Endothelial cell of umbilical vein (primary cell): ENCODE measurements around the gene RWDD4.

DNA sequence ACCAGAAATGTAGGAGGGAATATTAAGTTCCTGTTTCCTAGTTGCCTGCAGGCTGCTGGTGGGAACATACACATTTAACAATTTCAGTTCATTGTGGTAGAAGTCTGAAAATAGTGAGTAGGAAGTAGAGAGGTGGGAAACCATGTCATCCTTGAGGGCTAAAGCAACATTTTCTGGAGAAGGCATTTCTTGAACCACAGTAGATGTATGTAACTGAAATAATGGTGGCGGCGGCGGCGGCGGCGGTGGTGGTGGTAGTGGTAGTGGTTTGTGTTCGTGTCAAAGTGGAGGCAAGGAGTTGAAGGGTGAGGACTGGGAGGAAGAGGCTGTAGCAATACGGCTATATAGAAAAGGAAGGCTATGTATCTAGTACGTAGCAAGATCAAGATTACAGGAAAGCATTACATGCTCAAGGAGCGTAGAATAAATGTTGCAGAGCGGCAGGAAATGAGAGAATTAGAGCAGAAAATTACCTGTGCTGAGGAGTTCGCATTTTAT lies 1381.5 kb upstream of the TENM3 start:
- PRO-cap, result unidirectional peak, plus-strand start at position 227 of the sequence
CAGE:
- cytosol, long polyA minus RNA, result no peak
- cytosol, long polyA plus RNA, result no peak
- long polyA plus RNA, result no peak
- nucleus, long polyA minus RNA, result no peak
- nucleus, long polyA plus RNA, result no peak

DNA sequence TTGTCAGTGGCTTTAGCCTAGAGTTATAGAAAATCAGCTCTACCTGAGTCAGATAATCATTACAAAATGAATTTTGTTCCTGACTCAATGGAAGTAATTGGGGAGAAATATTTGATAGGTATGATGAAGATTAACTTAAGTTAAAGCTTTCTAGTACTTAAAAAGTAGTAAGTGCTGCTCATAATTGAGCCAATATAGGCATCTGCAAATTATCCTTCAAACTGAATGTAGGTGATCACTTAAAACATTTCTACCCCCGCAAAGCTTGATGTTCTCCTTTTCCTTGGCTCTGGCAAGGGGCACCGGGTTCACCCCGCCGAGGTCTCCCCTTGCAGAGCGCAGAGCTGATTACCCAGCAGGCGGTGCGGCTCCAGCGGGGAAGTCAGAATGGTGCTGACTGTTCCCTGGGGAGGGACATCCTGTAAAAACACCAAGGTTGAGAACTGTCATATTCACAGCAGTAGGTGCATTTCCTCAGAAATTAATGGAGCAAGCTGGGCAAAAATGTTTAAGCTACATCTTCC lies 767.5 kb upstream of the TENM3 start:
- PRO-cap, result no peak
CAGE:
- cytosol, long polyA minus RNA, result no peak
- cytosol, long polyA plus RNA, result no peak
- long polyA plus RNA, result no peak
- nucleus, long polyA minus RNA, result no peak
- nucleus, long polyA plus RNA, result no peak

DNA sequence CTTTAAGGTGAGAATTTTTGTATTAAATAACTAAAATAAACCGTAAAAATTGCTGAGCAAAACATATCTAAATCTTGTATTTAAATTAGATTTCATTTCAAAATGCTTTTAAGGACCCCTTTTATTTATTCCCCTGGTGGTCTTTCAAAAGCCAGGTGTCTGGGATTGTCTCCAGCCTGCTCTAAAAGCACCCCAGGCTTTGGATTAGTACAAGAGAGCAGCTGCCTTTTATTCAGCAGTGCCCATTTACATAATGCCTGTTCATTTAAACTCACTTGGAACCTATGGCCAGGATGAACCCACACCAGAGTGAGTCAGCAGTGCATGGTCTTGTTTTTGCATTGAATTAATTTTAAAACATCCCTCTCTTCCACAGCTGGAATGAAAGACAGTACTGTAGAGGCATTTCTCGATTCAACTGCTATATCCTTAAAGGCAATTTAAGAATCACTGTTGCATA lies 64.1 kb upstream of the TENM3 start:
- PRO-cap, result no peak
CAGE:
- cytosol, long polyA minus RNA, result no peak
- cytosol, long polyA plus RNA, result no peak
- long polyA plus RNA, result no peak
- nucleus, long polyA minus RNA, result no peak
- nucleus, long polyA plus RNA, result no peak

DNA sequence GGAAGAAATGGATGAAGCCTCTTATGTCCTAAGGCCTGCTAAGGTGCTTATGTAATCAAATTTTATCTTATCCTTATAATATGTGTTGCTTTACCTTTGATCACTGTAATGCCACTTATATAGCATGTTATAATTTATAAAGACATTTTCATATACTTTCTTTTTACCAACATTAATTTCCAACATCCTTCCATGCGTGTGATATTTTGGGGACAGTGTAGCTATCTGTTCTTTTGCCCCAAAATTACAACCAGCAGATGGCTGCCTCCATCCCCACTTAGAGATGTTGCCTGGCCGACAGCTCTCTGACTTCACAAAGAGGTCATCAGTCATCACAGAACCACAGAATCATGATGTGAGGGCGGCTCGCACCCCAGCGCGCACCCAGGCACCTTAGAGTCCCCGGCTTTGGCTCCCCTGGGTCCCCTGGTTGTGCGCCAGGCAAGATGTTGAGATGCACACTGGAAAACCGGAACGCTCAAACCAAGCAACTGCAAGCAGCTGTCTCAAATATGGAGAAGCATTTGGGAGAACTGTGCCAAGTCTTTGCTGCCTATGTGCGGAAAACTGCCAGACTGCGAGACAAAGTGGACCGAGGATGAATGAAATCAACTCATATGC lies 61.6 kb upstream of the WWC2 start:
- PRO-cap, result no peak
CAGE:
- cytosol, long polyA minus RNA, result no peak
- cytosol, long polyA plus RNA, result no peak
- long polyA plus RNA, result no peak
- nucleus, long polyA minus RNA, result no peak
- nucleus, long polyA plus RNA, result no peak

- PRO-cap, result no peak
CAGE:
- cytosol, long polyA minus RNA, result no peak
- cytosol, long polyA plus RNA, result no peak
- long polyA plus RNA, result no peak
- nucleus, long polyA minus RNA, result no peak
- nucleus, long polyA plus RNA, result no peak
Measured at GRCh38 chr4:183099804-183100541, 916 bp downstream of the WWC2 start.

DNA sequence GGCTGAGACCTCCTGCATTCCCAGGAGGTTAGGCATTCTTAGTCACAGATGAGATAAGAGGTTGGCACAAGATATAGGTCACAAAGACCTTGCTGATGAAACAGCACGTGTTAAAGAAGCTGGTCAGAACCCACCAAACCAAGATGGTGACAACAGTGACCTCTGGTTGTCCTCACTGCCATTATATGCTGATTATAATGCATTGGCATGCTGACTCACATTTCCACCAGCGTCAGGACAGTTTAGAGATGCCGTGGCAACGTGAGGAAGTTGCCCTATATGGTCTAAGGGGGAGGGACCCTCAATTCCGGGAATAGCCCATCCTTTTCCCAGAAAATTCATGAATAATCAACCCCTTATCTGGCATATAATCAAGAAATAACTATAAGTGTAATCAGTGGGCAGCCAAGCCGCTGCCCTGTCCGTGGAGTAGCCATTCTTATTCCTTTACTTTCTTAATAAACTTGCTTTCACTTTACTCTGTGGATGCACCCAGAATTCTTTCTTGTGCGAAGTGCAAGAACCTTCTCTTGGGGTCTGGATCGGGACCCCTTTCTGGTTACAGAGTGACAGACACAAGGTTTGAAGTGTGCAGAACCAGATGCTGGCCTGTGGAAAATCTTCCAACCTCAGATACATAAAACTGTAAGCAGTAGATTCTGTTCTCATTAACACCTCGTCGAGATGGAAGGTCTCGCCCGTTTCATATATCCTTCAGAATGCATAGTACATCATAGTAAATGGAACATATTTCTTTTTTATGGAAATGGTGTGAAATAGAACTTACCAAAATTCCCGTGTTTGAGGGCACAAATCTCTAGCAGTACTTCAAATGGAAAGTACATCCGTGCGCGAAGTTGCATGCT lies 26.9 kb upstream of the CLDN24 start:
- PRO-cap, result unidirectional peak, plus-strand start at position 392 of the sequence
CAGE:
- cytosol, long polyA minus RNA, result no peak
- cytosol, long polyA plus RNA, result no peak
- long polyA plus RNA, result no peak
- nucleus, long polyA minus RNA, result no peak
- nucleus, long polyA plus RNA, result no peak

DNA sequence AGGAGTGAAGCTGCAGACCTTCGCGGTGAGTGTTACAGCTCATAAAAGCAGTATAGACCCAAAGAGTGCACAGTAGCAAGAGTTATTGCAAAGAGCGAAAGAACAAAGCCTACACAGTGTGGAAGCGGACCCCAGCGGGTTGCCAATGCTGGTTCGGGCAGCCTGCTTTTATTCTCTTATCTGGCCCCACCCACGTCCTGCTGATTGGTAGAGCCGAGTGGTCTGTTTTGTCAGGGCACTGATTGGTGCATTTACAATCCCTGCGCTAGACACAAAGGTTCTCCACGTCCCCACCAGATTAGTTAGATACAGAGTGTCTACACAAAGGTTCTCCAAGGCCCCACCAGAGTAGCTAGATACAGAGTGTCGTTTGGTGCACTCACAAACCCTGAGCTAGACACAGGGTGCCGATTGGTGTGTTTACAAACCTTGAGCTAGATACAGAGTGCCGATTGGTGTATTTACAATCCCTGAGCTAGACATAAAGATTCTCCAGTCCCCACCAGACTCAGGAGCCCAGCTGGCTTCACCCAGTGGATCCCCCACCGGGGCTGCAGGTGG lies 22.7 kb upstream of the ING2 start:
- PRO-cap, result no peak
CAGE:
- cytosol, long polyA minus RNA, result no peak
- cytosol, long polyA plus RNA, result no peak
- long polyA plus RNA, result no peak
- nucleus, long polyA minus RNA, result no peak
- nucleus, long polyA plus RNA, result no peak

DNA sequence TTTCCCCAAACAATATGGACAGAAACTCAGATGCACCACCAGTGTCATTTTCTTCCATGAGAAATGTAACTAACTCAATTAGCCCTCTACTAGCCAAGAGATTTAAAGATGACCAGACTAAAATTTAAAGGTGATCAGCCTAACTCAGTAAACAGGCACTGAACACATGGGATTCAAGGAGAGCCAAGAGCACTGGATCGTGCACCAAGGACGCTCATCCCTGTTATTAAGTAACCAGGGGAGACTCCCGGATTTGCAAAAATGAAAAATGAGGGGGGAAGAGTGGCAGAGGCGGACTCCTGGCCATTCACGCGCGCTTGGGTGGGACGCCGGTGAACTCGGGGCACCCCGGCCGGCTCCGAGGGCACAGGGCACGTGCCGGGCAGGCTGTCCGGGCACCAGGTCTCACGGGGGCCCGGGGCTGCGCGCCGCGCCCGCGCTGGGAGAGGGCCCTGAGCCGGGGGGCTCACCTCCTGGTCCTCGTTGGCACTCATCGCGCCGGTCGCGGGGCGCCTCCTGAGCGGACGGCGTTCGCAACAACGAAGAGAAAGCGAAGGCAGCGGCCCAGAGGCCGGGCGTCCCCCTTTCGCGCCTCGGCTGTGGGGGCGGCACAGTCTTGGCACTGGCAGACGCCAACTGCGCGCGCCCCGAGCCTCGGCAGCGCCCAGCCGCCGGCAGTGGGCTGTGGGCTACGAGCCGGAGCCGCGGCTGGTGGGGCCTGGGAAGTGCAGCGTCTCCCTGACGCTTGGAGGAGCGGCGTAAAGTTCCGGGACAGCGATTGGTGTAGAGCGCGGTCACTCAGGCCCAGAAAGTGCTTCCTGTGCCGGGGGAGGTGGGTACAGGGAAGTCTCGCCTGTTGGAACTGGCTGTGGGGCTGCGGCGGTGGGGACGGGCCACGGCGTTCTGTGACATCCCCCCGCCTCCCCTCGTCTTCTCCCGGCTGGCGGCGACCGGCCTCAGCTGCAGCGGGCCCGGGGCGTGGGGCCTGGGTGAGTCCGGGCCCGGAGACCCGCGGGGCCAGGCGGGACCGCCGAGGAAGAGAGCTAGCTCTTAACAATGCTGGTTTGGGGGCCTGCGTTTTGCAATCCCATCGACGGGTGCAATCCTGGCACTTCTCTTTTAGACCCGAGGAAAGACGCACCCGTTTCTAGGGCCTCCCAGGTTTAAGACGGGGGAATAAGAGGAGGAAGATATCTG lies at the start of gene RWDD4:
Gene RWDD4, minus strand, starts transcription at position 727 of the 1,197 bp plus-strand sequence.
- PRO-cap, result bidirectional peak, plus-strand start at position 839 of the sequence, minus-strand start at position 710 of the sequence; bidirectional peak, plus-strand start at position 1,111 of the sequence, minus-strand start at position 1,052 of the sequence
CAGE:
- cytosol, long polyA minus RNA, result start-site peak on the minus strand centred at position 730 of the sequence, 6 bp wide, 7 reads; start-site peak on the plus strand centred at position 835 of the sequence, 14 bp wide, 29 reads
- cytosol, long polyA plus RNA, result no peak
- long polyA plus RNA, result start-site peak on the plus strand centred at position 846 of the sequence, 51 bp wide, 31 and 98 reads in 2 replicates
- nucleus, long polyA minus RNA, result start-site peak on the plus strand centred at position 870 of the sequence, 78 bp wide, 261 reads
- nucleus, long polyA plus RNA, result no peak

- PRO-cap, result no peak
CAGE:
- cytosol, long polyA minus RNA, result no peak
- cytosol, long polyA plus RNA, result no peak
- long polyA plus RNA, result no peak
- nucleus, long polyA minus RNA, result no peak
- nucleus, long polyA plus RNA, result no peak
Measured at GRCh38 chr4:183798976-183799363, 106.1 kb upstream of the STOX2 start.

GRCh38 chr4:183897952-183898816 lies 6.9 kb upstream of the STOX2 start:
- PRO-cap, result no peak
CAGE:
- cytosol, long polyA minus RNA, result no peak
- cytosol, long polyA plus RNA, result no peak
- long polyA plus RNA, result no peak
- nucleus, long polyA minus RNA, result no peak
- nucleus, long polyA plus RNA, result no peak

DNA sequence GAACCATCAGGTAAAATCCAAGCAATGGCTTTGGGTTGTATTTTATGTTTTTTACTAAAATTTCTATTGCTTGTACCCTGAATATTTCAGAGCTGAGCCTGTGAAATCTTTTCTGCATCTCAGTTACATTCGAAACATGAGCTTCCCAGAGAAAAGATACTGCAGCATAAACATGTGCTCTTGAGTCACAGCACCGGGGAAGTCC lies 91.0 kb downstream of the IRF2 start:
- PRO-cap, result bidirectional peak, plus-strand start outside the sequence, minus-strand start at position 138 of the sequence
CAGE:
- cytosol, long polyA minus RNA, result no peak
- cytosol, long polyA plus RNA, result no peak
- long polyA plus RNA, result no peak
- nucleus, long polyA minus RNA, result no peak
- nucleus, long polyA plus RNA, result no peak

- PRO-cap, result unidirectional peak, minus-strand start at chr4:184386590; unidirectional peak, minus-strand start at chr4:184386646
CAGE:
- cytosol, long polyA minus RNA, result no peak
- cytosol, long polyA plus RNA, result no peak
- long polyA plus RNA, result no peak
- nucleus, long polyA minus RNA, result no peak
- nucleus, long polyA plus RNA, result no peak
Measured at GRCh38 chr4:184386454-184386998, 87.8 kb downstream of the IRF2 start.

DNA sequence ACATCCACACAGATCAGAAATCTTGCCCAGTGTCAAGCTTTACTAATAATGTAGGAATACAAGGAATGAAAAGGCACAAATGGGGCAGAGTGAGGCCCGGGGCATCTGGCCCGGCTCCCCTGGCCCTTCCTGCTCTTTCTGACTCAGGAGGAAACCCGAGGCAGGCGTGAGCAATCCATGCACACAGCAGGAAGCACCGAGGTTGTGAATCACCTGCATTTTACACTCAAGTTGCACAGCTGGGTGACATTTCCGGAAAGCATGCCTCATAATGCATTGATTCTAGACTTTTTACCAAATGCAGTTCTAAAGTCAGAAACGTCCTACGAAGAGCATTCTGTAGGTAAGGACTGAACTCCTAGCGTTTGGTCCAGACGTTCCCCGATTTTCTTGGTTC lies 38.9 kb downstream of the PRIMPOL start:
- PRO-cap, result bidirectional peak, plus-strand start at position 297 of the sequence, minus-strand start at position 140 of the sequence
CAGE:
- cytosol, long polyA minus RNA, result no peak
- cytosol, long polyA plus RNA, result no peak
- long polyA plus RNA, result no peak
- nucleus, long polyA minus RNA, result no peak
- nucleus, long polyA plus RNA, result no peak

DNA sequence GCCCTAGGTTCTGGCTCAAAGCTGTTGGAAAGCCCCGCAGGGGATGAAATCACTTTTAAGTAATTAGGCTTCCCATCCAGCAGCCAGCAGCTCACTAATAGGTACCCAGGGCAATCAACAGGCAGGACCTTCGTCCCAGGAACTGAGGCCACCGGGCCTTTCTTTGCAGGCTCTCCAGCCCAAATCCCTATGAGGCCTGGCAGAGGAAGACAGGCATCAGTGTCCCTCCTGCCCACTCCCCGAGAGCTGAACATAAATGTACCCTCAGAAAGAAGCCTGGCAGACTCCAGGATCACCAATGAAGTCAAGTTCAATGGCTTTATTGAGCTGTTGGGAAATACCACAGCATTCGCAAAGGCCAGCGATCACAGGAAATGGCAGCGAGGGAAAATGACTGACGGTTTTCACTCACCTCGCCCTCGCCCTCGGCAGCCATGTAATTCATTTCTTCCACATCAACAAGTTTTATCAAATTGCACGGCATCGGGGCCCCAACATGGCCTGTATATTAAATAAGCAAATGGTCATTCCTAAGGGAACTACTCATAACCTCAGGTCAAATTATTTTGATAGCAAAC lies 28.9 kb upstream of the CENPU start:
- PRO-cap, result no peak
CAGE:
- cytosol, long polyA minus RNA, result no peak
- cytosol, long polyA plus RNA, result no peak
- long polyA plus RNA, result no peak
- nucleus, long polyA minus RNA, result no peak
- nucleus, long polyA plus RNA, result no peak

DNA sequence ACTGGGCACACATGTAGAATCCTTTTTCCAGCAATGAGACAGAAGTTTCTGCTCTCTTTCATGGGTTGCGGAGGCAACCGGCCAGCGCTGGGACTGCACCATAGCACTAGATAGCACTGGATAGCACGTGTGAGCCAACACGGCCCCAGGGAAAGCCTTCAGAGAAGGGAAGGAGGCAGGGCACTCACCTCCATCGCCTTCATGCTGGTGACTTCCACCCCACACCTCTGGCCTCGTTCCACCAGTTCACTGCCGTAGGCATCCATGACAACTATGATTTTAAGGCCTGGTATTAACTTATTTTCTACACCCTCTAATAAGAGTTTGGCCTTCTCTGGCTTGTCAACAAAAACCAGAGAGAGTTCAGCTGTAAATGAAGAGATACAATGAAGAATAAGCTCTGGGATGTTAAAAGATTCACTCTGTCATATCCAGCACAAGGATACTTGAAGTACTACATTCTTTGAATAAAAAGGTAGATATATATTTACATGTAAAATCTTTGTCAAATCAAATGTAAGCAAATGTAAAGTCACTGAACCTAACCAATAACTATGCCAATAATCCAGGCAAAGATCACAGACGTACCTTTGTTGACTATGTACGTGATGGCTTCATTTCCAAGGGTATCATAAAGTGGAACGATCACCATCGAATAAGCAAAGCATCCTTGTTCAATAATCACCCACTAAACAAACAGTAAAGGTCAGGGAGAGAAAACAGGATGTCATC lies 42.6 kb upstream of the CENPU start:
- PRO-cap, result no peak
CAGE:
- cytosol, long polyA minus RNA, result no peak
- cytosol, long polyA plus RNA, result no peak
- long polyA plus RNA, result no peak
- nucleus, long polyA minus RNA, result no peak
- nucleus, long polyA plus RNA, result no peak

- PRO-cap, result no peak
CAGE:
- cytosol, long polyA minus RNA, result no peak
- cytosol, long polyA plus RNA, result no peak
- long polyA plus RNA, result no peak
- nucleus, long polyA minus RNA, result no peak
- nucleus, long polyA plus RNA, result no peak
Measured at GRCh38 chr4:184805193-184805984, 20.4 kb downstream of the ACSL1 start.

DNA sequence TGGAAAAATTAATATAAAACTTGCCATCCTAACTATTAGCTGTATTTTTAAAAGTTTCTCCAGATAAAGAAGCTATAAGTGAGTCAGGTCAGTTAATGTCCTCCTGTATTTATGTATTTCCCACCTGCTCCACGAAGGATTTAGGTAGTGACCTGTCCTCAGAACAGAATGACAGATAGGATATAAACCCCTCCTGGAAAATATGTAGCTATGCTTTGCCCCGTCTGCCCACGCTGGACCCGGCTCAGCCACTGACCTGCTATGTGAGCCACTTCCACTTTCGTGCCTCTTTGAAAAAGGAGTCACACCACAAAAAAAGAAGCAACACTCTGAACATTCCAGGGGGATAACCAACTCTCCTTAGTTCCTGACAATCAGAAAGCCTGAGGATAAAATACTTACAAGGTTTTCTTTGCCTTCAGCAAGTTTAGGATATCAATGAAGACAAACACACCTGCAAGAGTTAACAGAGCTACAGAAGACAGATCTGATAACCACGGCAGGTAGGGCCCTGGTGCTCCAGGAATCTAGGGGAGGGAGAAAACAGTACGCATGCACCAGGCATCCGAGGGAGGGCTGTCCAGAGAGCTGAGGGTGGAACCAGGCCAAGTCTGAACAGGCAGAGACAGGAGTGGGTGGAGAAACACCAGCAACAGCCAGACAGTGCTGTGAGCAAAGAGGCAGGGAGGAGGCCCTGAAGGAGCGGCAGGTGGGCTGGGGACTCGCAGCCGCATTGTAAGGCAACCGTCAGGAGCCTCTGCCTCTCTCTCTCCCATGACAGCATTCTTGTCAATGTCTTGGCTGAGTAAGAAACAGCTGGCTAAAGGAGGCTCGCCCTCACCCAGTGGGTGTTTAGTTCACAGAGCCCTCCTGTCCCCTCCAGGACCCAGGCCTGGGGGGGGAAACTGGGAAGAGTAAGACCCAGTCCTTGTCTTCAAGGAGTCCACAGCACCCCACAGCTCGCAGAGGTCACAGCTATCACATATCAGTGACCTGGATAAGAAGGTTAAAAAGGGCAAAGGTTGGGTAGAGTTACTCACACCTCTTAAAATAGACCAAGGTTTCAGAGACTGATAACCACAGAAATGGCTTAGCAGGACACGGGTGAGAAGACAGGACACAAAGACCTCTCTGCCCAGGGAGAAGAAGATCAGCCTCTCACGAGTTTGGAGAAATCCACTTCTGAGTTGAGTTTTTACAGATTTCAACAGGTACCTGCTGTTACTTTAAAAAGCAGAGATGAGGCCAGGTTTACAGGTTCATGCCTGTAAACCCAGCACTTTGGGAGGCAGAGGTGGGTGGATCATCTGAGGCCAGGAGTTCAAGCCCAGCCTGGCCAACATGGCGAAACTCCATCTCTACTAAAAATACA lies 10.7 kb downstream of the ACSL1 start:
- PRO-cap, result no peak
CAGE:
- cytosol, long polyA minus RNA, result no peak
- cytosol, long polyA plus RNA, result no peak
- long polyA plus RNA, result no peak
- nucleus, long polyA minus RNA, result no peak
- nucleus, long polyA plus RNA, result no peak

DNA sequence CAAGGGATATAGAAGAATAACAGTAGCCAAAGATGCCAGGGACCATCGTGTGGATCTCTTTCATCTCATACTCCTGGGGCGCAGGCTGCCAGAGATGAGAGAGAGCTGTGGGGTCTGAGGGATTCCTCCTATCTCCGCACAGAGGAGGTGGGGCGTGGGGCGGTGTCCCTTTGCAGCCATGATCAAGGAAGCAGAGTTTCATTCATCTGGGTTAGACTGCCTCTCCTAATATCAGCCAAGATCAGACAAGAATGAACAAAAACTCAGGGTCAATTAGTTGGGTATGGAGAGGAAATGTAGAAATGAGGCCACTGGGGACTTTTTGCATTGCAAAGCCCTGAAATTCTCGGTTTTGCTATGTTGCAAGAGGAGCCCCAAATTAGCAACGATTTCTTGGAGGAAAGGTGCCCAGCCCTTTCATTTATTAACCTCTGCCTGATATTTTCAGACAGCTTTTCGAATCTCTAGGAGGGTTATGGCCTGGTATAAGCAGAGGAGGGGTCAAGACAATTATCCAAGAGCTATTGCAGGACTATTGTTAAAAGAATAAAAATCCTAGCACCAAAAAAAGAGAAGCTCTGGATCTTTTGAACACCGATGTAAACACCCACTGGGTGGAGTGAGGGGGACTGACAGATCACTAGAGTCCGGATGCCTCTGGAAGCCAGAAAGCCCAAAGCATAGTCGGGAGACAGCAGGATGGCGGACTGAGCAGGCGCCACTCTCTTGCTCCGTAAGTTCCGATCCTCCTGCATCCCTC lies 34.3 kb upstream of the ACSL1 start:
- PRO-cap, result no peak
CAGE:
- cytosol, long polyA minus RNA, result no peak
- cytosol, long polyA plus RNA, result no peak
- long polyA plus RNA, result no peak
- nucleus, long polyA minus RNA, result no peak
- nucleus, long polyA plus RNA, result no peak

- PRO-cap, result no peak
CAGE:
- cytosol, long polyA minus RNA, result no peak
- cytosol, long polyA plus RNA, result no peak
- long polyA plus RNA, result no peak
- nucleus, long polyA minus RNA, result no peak
- nucleus, long polyA plus RNA, result no peak
Measured at GRCh38 chr4:184887209-184888283, 61.8 kb upstream of the ACSL1 start.

GRCh38 chr4:185144867-185145317 lies 1.8 kb downstream of the SLC25A4 start:
- PRO-cap, result no peak
CAGE:
- cytosol, long polyA minus RNA, result no peak
- cytosol, long polyA plus RNA, result no peak
- long polyA plus RNA, result no peak
- nucleus, long polyA minus RNA, result no peak
- nucleus, long polyA plus RNA, result no peak